ENCODE results near the gene COLEC11.

GRCh38 chr2:3577641-3578422, 2.8 kb downstream of the RPS7 start:
- RRBS, result no CpG with 5 or more reads among the region's 5 CpGs

DNA sequence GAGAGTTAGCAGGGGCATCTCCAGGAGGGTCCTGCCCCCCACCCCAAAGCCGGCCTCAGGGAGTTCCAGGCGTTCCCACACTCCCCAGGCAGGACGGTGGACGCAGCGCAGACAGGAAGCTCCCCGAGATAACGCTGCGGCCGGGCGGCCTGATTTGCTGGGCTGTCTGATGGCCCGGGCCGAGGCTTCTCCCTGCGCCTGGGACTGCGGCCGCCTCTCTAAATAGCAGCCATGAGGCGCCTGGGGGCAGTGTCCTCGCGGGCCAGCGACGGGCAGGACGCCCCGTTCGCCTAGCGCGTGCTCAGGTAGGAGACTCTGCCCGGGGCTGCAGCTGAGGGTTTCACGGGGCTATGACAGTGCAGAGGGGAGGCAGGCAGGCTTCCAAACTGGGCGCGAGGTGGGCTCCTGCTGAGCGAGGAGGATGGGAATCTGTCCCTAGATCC, at the start of gene COLEC11:
Gene COLEC11, plus strand, starts transcription at position 249 of the 443 bp plus-strand sequence.
- RRBS, result no CpG with 5 or more reads among the region's 30 CpGs

- RRBS, result 67% methylated on average over 7 of the region's 36 CpGs
Observed at GRCh38 chr2:3704038-3704516, 702 bp downstream of the DCDC2C start.

DNA sequence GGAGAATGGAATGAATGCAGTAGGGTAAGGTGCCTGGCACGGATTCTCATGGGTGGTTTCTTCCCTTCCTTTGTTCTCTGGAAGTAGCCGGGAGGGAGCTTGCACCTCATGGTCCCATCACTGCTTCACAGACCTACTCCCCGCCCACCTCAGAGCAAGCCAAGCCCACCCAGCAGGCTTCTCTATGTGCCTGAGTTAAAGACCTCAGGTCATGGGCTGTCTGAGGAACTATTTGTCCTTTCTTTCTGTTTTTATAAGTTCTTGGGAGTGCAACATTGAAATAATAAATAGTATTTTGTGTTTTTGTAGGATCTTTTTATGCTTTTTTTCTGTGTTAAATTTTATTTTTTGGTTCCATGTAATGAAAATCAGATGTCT, 3.6 kb downstream of the DCDC2C start:
- RRBS, result no CpG with 5 or more reads among the region's 3 CpGs

- RRBS, result 11% methylated on average over 14 of the region's 38 CpGs
Observed at GRCh38 chr2:5673471-5674306, 18.5 kb upstream of the SOX11 start.

- RRBS, result no CpG with 5 or more reads among the region's 10 CpGs
Observed at GRCh38 chr2:5690037-5690535, 2.1 kb upstream of the SOX11 start.

DNA sequence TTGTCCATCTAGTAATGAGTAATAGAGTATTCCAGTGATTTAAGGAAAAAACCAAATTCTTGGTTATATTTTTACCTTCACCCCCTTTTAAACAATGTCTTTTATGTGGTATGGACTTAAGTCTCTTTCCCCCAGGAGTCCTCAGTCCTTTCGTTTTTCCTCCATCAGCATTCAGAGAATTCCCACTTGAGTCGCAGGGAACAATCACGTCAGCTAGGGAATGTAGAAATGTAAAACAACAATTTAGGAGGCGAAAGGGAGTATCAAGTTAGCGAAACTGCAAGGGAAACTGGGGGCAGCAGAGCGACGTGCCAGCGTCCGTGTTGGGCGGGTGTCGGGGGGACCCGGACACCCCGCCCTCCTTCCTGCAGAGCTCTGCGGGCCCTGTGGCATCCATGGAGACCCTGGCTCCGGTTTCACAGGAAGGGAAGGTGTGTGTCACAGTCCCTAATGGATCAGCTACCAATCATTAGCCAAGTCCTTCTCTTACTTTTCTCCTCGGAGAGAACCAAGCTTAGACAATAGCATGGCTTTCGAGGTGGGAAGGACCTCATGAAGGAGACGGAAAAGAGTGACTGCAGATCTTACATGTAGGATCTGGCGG, 33.6 kb downstream of the SOX11 start:
- RRBS, result 8% methylated on average over 4 of the region's 19 CpGs

DNA sequence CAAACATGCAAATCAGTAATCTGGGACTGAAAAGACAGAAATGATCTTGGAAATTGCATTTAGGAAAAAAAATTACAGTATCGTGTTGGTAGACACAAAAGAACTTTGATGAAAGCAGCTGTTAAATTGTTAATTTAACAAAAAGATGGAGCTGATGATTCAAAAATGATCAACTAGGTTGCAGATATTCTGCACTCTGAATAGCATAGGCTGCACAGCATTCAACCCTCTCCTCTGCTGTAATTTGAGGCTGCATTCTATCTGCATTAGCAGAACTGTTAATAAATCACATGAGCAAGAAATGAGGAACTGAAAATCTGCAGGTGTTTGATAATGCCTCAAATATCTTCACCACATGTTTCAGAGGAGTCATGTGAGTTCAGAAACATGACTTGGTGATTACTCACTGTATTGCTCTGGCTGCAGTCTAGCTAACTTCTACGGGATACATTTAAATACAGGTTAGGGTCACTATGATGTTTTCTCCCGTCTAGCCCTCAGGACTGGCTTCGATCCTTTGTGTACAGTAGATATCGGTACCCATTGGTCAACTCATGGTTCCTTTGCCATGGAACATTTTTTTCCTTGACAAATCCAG, 520.2 kb downstream of the CMPK2 start:
- RRBS, result no CpG with 5 or more reads among the region's 5 CpGs

- RRBS, result 97% methylated on average over 1 of the region's 9 CpGs
Observed at GRCh38 chr2:6943649-6944241, 26.5 kb downstream of the RNF144A start.

GRCh38 chr2:6958922-6959533, 41.8 kb downstream of the RNF144A start:
- RRBS, result no CpG with 5 or more reads among the region's 9 CpGs

- RRBS, result no CpG with 5 or more reads among the region's 8 CpGs
Observed at GRCh38 chr2:7010310-7010749, 93.1 kb downstream of the RNF144A start.

- RRBS, result no CpG with 5 or more reads among the region's 4 CpGs
Observed at GRCh38 chr2:7057915-7058578, 140.8 kb downstream of the RNF144A start.

- RRBS, result no CpG with 5 or more reads among the region's 17 CpGs
Observed at GRCh38 chr2:7090071-7090551, 172.9 kb downstream of the RNF144A start.

GRCh38 chr2:8132205-8132870, 549.5 kb upstream of the ID2 start:
- RRBS, result no CpG with 5 or more reads among the region's 16 CpGs

- RRBS, result 28% methylated on average over 5 of the region's 49 CpGs
Observed at GRCh38 chr2:8456923-8457590, 224.8 kb upstream of the ID2 start.

- RRBS, result no CpG with 5 or more reads among the region's 4 CpGs
Observed at GRCh38 chr2:8459021-8459594, 222.7 kb upstream of the ID2 start.

DNA sequence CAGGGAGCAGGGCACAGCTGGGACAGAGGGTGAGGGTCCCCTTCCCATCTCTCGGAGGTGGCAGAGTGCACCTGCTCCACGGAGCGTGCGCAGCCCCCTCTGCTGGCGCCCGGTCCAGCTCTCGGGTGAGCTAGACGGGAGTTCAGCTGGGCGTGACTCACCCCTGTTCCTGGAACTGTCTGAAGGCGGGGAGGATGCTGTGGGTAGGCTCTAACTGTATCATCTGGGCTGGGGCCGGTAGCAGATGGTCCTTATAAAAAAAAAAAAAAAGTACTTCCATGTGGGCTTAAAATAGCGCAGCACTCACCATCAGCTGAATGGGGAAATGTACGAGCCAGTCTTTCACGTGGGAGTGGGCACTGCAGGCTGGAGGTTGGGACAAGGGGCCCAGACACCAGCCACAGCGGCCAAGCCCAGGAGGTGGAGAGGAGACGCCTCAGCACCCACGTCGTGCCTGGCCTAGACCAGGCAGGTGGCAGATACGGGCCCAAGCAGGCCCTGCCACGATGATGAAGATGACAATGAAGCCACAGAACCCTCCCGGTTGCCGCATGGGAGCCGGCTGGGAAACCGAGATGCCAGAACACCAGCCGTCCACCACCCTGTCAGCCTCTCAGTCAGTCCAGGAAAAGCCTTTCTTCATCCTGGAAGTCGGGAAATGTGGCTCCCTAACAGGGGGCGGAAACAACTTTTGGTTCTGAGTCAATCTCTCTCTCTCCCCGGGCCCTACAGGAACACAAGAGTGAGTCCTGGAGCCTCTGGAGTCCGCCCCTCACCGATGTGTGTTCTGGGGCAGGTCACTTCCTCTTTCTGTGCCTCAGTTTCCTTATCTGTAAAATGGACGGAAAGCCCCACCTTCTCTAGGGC, 136.6 kb upstream of the ID2 start:
- RRBS, result no CpG with 5 or more reads among the region's 31 CpGs

DNA sequence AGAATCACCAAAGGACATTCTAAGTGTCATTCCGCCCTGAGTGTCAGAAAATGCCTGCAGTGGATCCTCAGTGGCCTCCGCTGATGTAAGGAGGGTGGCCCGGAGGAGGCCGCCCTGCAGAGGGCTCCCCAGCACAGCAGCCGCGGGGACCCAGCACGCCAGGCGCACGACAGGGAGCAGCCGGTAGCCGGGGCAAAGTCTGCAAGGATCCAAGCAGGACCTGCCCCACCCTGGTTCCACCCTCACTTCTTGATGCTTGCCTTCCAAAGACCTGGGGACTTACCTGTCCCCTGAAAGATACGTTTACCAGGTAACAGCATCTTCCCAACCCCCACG, 54.1 kb upstream of the ID2 start:
- RRBS, result 92% methylated on average over 6 of the region's 13 CpGs

DNA sequence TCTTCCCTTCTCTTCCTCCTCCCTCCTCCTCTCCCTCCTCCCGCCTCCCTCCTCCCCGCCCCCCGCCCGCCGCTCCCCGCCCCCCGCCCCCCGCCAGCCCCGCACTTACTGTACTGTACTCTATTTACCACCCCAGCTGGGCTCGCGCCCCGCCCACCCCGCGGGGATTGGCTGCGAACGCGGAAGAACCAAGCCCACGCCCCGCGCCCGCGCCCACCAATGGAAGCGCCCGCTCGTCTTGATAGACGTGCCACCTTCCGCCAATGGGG, 204 bp upstream of the ID2 start:
- RRBS, result no CpG with 5 or more reads among the region's 27 CpGs

- RRBS, result no CpG with 5 or more reads among the region's 11 CpGs
Observed at GRCh38 chr2:8729675-8730473, 48.0 kb downstream of the ID2 start.